AG09319 (cell line): ENCODE measurements around a stretch of chr2.

DNA sequence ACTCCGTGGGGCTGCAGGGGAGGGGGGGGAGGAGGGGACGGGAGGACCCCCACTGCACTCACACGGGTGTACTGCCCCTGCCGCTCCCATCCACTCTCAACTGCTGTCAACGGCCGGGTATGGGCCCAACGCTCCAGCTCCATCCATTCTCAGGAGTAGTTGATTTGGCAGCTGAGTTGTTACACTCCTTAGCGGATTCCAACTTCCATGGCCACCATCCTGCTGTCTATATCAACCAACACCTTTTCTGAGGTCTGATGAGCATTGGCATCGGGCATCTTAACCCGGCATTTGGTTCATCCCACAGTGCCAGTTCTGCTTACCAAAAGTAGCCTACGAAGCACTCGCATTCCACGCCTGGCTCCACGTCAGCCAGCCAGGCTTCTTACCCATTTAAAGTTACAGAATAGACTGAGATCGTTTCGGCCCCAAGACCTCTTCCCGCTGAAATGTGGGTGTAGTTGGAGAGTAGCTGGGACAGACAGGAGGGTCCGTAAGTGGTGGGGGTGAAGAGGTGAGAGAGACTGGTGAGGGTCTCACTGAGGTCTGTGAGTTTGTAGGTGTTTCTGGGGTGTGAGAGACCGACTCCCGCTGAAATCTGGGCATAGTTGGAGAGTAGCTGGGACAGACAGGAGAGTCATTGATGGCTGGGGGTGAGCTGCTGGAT lies 119.6 kb upstream of the ANKRD30BL start:
- RRBS, result 10% methylated on average over 4 of the region's 20 CpGs

- RRBS, result no CpG with 5 or more reads among the region's 2 CpGs
Observed at GRCh38 chr2:132462834-132463495, 46.4 kb downstream of the GPR39 start.

DNA sequence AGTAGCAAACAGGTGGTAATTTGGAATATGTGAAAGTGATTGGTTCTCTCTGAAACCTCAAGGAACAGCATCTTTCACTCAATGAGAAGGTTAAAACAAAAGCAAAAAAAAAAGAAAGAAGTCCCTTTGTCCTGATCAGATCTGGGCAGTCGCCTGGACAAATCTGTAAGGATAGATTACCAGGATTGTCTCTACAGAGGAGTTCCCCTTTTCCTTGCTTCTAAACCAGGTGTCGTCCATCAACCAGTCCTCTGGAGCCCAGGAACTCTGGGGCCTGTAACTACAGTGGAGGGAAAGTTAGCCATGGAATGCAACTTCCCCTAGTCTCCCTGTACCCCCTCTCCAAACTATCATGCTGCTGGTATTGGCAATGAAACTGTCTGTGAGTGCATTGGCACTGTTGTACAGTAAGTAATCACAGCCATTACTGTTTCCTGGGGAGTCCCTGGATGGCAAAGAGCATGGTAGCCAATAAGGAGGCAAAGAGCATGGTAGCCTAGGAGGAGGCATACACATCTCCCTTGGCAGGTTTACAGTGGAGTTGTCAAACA lies 48.6 kb downstream of the GPR39 start:
- RRBS, result no CpG with 5 or more reads among the region's 2 CpGs

GRCh38 chr2:132493241-132494033 lies 76.8 kb downstream of the GPR39 start:
- RRBS, result no CpG with 5 or more reads among the region's 4 CpGs

GRCh38 chr2:132670522-132671057 lies 585 bp upstream of the LYPD1 start:
- RRBS, result 4% methylated on average over 14 of the region's 37 CpGs

DNA sequence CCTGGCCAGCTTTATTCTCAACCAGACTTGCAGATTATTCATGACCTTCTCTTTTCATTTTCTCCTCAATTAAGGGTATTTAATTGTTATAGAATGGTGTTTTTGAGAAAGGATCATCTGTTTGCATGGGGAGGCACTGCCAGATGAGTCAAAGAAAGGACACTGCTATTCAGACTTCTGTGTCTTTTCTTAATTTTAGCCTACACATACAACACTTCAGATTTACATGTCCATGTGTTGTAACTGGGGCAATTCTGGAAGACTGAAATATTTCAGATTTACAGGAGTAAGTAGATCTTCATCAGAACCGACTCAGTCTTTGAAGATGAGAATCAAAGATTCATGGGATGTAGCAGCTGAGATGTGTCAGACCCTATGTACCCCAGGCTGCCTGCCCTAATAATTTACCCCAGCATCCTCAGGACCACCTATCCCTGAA lies 64.1 kb upstream of the LYPD1 start:
- RRBS, result no CpG with 5 or more reads among the region's 1 CpG

- RRBS, result no CpG with 5 or more reads among the region's 2 CpGs
Observed at GRCh38 chr2:133765589-133766260, 197.5 kb upstream of the NCKAP5 start.

DNA sequence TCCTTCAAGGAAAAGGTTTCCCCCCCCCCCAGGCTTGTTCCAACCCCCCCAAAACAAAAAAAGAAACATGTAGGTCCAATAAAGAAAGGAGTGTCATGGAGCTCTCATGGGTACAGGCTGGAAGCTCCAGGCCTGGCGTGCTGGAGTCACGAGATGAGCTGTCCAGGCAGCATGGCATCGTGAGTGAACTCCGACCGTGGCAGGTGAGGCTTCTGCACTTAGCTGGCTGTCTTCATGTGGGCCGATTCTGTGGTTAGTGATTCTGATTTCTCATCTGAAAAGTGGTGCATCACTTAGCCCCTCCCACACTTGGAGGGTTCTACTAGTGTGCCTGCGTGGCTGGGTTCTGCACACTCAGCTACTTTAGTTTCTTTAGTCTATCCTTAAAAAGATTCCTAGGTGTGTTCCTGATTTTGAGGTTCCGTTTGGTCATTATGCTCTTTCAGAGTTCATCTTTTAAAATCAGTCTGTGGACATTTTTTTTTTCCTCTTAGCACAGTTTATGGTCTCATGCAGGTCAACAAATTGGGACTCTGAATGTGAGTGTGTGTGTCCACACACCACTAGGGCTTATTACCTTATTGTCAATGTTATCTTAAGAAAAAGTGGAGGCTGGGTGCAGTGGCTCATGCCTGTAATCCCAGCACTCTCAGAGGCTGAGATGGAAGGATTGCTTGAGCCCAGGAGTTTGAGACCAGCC lies 126.2 kb upstream of the MGAT5 start:
- RRBS, result no CpG with 5 or more reads among the region's 8 CpGs

- RRBS, result no CpG with 5 or more reads among the region's 15 CpGs
Observed at GRCh38 chr2:134140040-134141321, 113.4 kb upstream of the MGAT5 start.

DNA sequence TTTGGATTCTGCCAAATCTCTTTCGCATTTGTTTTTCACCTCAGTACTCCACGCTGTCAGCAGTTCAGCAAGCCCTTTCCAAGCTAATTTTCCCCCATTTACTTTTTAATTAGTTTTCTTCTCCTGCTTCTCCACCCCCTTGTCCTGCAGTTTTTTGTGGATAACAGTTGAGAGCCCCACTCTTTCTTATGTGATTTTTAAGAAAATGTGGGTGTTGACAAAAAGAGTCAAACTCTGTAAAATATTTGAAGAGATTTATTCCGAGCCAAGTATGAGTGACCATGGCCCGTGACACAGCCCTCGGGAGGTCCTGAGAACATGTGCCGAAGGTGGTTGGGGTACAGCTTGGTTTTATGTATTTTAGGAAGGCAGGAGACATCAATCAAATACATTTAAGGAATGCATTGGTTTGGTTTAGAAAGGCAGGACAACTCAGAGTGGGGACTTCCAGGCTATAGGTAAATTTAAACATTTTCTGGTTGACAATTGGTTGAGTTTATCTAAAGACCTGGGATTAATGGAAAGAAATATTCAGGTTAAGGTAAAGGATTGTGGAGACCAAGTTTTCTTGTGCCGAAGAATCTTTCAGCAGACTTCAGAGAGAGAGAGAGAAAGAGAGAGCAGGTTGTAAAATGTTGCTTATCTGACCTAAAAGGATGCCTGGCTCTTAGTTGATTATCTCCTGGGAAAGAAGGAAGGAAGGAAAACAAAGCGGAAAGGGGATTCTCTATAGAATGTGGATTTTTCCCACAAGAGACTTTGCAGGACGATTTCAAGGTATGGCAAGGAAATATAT lies 32.8 kb upstream of the MGAT5 start:
- RRBS, result no CpG with 5 or more reads among the region's 9 CpGs

GRCh38 chr2:134396417-134397060 lies 142.7 kb downstream of the MGAT5 start:
- RRBS, result no CpG with 5 or more reads among the region's 6 CpGs

GRCh38 chr2:134449205-134449701 lies 195.4 kb downstream of the MGAT5 start:
- RRBS, result no CpG with 5 or more reads among the region's 9 CpGs

DNA sequence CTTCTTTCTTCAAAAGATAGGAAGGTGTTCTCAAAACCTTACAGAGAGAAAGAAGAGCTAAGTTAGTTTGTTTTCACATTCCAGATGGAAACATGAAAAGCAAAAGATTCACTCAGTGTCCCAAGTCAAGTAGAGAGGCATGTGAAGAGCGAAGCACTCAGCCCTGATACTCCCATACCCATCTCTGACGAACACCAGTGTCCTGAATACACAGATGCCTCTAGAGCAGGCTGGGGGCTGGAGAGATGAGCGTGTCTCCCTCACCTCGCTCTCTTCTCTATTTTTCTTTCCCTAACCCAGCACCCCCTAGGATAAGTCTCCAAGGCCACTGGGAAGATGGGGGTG lies 227.8 kb downstream of the TMEM163 start:
- RRBS, result no CpG with 5 or more reads among the region's 4 CpGs

GRCh38 chr2:134737604-134738018 lies 18.8 kb upstream of the TMEM163 start:
- RRBS, result no CpG with 5 or more reads among the region's 5 CpGs

DNA sequence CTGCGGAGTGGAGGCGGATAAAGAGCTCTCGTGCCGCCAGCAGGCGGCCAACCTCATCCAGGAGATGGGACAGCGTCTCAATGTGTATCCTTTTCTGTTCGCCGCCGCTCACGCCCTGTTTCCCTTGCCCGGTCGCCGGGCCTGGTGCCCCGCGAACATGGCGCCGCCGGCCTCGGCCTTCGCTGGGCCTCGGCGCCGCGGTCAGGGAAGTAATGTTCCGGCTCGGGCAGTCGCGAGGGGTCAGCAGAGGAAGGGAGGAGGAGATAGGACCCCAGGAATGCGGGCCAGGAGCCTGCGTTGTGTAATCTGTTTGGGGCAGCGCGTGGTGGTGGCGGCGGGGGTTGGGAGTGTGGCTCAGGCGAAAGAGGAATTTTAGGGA lies 296 bp downstream of the CCNT2 start:
- RRBS, result under 1% methylated on average over 8 of the region's 35 CpGs

- RRBS, result no CpG with 5 or more reads among the region's 2 CpGs
Observed at GRCh38 chr2:134933014-134933699, 14.5 kb downstream of the CCNT2 start.

DNA sequence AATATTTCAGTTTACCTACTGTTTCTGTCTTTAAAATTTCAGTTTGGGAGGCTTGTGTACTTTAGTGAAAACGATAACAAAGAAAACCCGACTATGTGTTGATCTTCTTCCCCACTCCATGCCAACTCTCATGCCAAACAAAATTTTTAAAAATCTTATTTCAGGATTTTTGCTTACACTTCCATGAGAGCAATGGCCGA lies 62.3 kb downstream of the MAP3K19 start:
- RRBS, result no CpG with 5 or more reads among the region's 3 CpGs

GRCh38 chr2:135084596-135085312 lies 32.7 kb downstream of the RAB3GAP1 start:
- RRBS, result no CpG with 5 or more reads among the region's 4 CpGs

DNA sequence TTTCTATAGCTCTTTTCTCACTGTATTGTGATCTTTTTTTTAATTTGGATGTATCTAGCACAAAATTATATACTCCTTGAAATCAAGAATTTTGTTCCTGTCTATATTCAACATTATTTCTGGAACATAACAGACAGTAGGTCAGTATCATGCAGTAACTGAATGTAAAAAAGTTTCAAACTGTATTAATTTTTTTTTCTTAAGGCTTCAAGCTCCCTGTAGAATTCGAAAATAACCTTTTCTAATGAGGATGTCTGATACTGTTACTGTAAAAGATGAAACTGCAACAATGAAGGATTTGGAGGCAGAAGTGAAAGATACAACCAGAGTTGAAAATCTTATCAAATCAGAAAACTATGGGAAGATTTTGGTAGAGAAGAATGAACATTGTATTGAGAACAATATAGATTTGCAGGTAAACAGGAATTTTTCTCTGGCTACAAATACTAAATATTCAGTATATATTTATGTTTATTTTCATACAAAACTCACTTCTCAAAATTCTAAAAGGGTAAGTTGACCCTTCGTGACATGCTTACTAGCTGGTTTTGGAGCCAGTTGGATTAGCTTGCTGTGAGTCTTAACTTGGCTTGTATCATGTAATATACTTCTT lies 73.4 kb downstream of the R3HDM1 start:
- RRBS, result no CpG with 5 or more reads among the region's 2 CpGs